Foreskin fibroblast (primary cell): ENCODE measurements around a stretch of chr12.

DNA sequence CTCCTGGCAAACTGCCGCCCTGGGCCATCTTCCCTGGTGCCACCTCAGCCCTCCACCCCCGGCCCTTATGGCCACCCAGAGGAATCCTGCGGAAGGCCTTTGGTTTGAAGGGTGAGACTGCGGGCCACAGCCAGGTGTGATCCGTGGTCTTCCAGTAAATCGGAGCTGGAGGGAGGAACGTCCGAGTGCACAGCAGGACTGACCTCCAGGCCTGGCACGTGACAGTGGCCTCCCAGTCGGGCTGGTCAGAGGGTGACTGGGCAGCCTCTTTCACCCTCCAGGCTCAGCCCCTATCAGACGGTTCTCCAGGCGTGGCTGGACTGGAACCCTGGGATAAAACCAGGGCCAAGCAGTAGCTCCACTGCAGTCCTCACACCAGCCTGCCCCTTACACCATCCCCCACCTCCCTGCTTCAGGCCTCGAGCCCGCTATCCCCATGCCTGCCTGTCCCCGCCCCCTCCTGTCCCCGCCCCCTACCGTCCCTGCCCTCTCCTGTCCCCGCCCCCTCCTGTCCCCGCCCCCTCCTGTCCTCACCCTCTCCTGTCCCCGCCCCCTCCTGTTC, 12.4 kb downstream of the FBRSL1 start:
- RRBS, result no CpG with 5 or more reads among the region's 20 CpGs

DNA sequence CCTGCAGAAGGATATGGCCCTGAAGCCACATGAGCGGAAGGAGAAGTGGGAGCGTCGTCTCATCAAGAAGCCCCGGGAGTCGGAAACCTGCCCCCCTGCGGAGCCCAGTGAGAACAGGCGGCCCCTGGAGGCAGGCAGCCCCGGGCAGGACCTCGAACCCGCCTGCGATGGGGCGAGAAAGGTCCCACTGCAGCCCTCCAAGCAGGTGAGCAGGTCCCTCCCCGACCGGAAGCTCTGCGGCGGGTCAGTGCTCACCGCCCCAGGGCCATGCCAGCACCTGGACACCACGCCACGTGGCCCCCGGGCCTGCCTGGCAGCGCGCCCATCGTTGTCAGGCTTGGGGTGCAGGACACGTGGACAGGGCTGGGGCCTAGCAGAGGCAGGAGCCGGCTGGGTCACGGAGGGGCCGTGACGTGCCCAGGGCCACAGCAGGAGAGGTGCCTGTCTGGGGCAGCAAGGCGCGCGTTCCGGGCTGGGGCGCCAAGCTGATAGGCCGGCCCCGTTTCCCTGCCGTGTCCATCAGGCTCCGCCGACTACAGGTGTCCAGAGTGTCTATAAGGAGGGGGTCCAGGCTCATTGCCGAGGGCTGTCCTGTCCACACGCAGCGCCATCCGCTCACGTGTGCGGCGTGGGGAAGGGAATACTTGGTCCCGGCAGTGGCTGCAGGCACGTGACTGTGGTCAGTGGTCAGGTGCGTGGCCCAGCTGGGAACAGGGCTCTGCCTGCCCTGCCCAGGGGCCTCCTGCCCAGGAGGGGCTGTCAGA, 18.4 kb downstream of the FBRSL1 start:
- RRBS, result 91% methylated on average over 19 of the region's 48 CpGs

DNA sequence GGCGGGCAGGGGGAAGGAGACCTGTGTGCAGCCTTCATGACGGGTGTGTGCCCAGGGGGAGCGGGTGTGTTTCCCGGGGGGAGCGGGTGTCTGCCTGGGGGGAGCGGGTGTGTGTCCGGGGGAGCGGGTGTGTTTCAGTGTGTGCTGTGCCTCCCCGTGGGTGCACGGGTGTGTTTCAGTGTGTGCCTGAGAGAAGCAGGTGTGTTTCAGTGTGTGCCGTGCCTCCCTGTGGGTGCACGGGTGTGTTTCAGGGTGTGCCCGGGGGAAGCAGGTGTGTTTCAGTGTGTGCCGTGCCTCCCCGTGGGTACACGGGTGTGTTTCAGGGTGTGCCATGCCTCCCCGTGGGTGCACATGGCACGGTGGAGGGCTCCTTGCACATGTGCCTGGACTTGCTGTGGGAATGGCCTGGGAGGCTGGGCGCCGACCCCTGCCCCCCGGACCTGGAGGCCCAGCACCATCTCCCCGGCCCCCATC, 38.6 kb downstream of the FBRSL1 start:
- RRBS, result 93% methylated on average over 5 of the region's 22 CpGs

DNA sequence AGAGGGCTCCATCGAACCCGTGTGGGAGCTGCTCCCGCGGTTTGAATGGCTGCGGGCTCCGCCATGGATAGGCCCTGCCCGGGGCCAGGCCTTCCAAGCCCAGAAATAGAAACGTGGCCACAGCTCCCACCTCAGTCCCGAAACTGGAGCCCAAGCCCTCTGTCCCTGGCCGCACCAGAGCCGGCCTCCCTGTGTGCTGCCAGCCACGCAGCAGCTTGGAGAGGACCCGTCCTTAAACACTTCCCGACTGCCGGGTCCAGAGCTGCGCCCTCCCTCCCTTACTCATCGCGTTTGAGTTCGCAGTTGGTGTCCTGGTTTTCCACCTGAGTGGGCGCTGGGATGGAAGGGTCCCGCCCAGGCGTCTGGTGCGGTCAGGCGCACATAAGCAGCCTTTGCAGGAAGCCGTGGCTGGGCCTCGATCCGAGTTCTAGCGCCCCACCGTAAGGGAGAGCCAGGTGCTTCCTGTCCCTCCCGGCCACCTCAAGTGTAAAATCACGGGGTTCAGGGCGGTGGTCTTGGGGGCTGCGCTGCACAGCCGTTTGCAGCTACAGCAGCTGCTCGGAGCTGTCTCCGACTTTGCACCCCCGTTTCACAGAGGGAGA, 51.6 kb downstream of the LRCOL1 start:
- RRBS, result 58% methylated on average over 7 of the region's 37 CpGs

GRCh38 chr12:132559511-132560424, 50.6 kb downstream of the LRCOL1 start:
- RRBS, result 2% methylated on average over 43 of the region's 119 CpGs

- RRBS, result 96% methylated on average over 14 of the region's 55 CpGs
Observed at GRCh38 chr12:132570131-132570847, 40.1 kb downstream of the LRCOL1 start.

- RRBS, result 25% methylated on average over 10 of the region's 37 CpGs
Observed at GRCh38 chr12:132604064-132604914, 6.1 kb downstream of the LRCOL1 start.

GRCh38 chr12:132608141-132608743, 2.1 kb downstream of the LRCOL1 start:
- RRBS, result no CpG with 5 or more reads among the region's 13 CpGs

- RRBS, result 100% methylated on average over 1 of the region's 39 CpGs
Observed at GRCh38 chr12:132672004-132673187, 14.7 kb downstream of the POLE start.

GRCh38 chr12:132734373-132734937, 23.8 kb downstream of the PGAM5 start:
- RRBS, result no CpG with 5 or more reads among the region's 14 CpGs

DNA sequence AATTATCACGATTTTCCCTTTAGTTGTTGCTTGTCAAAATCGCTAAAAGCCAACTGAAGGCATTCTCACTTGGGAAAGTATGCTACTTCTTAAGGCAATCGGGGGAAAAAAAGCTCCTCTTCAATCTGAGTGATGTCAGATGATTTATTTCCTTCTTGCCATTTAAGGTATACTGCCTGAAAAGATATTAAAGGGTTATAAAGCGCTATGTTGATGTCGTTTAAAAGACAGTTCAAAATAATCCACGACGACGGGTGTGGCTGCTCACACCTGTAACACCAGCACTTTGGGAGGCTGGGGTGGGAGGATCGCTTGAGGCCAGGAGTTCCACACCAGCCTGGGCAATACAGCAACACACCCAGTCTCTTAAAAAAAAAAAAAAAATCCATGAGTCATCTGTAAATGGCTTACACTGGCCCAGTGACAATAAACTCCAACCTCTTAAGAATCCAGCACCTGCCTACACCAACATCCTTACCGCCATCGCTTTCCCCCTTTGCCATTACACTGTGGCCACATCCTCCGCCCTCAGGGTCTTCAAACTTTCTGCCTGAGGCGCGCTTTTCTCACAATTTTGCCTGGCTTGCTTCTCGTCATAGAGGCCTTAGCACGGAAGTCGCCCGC, 1.0 kb downstream of the GOLGA3 start:
- RRBS, result no CpG with 5 or more reads among the region's 18 CpGs

DNA sequence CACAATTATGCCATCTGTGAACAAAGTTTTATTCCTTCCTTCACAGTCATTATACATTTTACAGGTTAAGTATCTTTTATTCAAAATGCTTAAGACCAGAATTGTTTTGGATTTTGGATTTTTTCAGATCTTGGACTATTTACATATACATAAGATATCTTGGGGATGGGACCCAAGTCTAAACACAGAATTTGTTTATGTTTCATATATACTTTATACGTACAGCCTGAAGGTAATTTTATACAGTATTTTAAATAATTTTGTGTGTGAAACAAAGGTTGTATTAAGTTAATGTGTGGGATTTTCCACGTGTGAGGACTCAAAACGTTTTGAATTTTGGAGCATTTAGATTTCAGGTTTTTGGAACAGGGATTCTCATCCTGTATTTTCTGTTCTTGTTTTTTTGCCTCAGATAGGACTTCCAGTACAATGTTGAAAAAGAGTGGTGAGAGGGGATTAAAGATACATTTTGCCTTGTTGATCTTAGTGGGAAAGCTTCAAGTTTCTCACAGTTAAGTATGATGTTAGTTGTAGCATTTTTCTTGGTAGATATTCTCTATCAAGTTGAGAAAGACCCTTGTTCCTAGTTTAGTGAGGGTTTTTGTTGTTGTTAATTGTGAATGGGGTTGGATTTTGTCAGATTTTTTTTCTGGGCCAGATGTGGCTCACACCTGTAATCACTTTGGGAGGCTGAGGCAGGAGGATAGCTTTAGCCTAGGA, 3.4 kb downstream of the ZNF26 start:
- RRBS, result no CpG with 5 or more reads among the region's 3 CpGs